Astrocyte (in vitro differentiated cells and primary cell): ENCODE data around the genes OLFM3, AMY1B, SORT1, CYB561D1 and GNAI3.

DNA sequence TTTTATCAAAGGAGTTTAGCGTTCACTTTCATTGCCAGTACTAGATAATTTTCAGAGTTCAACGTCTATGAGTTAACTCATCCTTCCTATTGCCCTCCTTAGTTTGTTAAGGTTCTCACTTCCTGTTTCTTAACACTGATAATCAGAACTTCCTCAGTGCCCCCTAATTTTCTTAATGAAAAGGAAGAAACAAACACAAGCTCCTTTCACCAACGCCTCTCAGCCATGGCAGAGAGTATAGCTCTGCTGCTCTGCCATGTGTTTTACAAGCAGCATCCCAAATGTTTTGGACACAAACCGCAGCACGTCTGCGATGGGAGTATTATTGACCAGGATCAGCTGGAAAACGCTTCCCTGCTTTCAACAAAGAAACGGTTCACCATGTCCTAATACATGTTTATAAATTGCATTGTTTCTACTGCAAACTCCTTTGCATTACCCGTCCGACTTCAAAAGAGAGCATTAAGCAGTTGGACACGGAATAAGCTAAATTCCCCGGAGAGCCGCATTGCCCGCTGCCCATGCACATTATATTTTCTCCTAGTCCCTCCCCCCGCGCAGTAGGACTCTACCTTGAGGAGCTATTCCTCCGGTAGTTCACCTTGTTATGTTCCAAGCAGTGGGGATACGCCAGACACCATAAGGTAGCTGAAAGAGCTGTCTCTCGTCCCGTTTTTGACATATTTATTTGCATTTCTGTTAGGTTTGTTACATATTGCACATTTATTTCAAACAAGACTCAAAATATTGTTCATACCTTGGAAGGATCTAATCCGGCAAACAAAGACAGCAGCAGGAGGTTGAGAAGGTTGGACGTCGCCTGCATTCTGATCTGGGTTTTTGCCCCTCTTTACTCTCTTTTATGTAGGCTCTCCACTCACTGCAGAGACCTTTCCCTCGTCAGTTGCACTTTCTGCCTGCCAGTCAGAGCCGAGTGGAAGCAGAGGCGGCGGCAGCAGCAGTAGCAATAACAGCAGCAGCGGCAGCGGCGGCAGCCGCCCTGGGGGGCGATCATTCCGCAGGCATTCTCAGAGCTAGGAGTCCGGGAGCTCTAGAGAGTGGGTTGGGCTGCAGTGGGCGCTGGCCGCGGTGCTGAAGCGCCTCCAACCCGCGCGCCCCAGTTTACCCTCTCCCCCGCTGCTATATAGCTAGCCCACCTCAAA, at the start of gene OLFM3:
TSS of gene OLFM3 (minus strand) at position 936 of the 1,163 bp plus-strand sequence.
- PRO-cap = no peak
- RRBS, 2 experiments = 4 to 9% methylated on average over 5 of the region's 42 CpGs

- PRO-cap = no peak
- RRBS, 2 experiments = no CpG with 5 or more reads among the region's 13 CpGs
Observed at GRCh38 chr1:103695934-103696654, at the start of gene AMY1B. AMY1B (minus strand) TSS chr1:103696210.

DNA sequence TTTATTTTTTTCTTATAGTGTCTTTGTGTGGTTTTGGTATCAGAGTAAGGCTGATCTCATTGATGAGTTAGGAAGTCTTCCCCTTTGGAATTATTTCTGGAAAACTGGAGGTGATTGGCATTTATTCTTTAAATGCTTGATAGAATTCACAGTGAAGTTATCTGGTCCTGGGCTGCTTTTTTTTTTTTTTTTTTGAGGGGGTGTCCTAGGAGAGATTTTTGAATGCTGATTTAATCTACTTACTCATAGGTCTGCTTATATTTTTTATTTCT, 219.7 kb downstream of the AMY1C start:
- PRO-cap = no peak

DNA sequence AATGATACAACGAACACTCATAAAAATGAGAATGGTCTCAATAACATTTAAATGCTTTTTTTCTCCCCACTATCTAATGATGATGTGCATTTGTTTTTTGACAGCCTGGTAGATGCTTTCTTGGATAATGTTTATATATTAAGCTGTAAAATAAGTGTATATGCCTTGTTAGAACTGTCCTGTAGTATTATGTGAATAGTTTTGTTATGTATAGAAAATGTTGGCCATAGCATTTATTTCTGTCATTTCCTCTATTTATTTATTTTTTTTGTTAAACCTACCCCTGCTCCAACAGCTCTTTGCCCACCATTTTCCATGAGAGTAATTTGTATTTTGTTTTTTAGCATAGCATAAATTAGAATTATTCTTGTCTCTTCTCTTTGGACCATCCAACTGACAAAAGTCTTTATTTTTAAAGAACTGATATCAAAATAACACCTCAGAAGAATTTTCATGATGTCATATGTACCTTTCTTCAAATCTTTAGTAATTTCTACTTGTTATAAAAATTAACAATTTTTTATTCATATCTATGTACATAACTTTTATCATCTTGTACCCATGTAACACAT, 663.1 kb downstream of the AMY1C start:
- PRO-cap = no peak
- RRBS, 2 experiments = no CpG with 5 or more reads among the region's 1 CpG

DNA sequence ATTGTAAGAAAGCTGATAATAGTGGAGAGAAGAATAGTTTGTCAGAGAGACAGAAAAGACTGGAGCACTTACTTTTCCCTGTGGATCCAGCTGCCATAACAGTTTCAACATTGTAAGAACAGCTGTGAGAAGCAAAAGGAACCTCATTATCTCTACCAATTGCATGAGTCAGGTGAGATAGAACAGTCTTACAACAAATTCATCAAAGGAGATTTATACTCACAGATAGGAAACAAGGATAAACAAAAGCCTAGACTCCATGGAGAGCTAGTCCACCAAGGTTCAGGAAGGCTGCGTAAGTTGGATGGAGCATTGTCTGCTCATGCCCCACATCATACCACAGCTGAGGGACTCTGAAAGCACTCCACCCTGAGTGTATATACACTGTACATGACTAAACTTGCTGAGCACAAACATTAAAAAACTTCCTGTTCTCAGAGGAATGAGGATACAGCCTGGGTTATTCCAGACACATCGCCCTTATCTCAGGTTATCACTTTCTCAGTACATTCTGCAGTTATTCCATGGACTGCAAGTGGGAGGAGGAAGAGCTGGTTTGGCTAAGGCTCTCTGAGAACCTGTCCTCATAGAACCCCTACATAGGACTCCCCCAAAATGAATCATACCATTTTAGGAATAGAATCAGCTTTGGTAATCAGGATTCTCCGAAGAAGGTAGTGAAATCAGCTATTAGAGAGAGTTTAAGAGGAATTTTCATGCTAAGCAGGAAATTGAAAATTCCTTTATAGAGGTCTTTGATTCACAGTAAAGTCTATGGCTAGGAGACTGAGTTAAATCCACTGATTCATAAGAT, 58.0 kb upstream of the PRMT6 start:
- PRO-cap = no peak
- RRBS, 2 experiments = no CpG with 5 or more reads among the region's 3 CpGs

- PRO-cap = no peak
- RRBS, 2 experiments = no CpG with 5 or more reads among the region's 1 CpG
Observed at GRCh38 chr1:107536258-107536540, 395.4 kb downstream of the NTNG1 start.

DNA sequence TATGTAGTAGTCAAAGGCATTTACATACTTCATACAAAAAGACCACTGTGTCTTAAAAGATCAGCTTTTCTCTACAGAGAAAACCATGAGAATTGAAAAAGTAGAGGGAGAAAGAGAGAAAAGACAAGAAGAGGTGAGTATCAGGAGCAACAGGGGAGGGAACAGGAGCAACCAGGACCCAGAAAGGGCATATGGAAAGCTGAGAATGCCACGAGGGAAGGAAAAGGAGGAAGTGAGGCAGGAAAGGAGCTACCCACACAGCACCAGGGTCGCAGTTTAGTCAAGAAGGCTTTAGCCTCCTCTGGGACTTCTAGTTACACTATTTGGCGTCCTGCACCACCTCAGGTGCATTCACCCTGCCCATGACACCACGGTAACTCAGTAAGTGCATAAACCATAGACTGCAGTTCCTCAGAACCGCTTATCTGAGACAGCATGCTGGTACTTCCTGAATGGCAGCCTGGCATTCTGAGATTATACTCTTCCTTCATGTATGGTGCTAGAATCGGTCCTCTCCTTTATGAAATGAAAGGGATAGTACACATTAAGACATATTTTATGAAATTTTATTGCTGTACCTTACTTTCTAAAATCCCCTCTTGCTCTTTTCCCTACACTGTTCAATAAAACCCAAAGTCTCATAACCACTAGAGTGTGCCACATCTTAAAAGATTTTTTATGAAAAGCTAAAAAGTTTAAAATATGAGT, 67.5 kb downstream of the VAV3 start:
- PRO-cap = no peak
- RRBS, 2 experiments = no CpG with 5 or more reads among the region's 6 CpGs

DNA sequence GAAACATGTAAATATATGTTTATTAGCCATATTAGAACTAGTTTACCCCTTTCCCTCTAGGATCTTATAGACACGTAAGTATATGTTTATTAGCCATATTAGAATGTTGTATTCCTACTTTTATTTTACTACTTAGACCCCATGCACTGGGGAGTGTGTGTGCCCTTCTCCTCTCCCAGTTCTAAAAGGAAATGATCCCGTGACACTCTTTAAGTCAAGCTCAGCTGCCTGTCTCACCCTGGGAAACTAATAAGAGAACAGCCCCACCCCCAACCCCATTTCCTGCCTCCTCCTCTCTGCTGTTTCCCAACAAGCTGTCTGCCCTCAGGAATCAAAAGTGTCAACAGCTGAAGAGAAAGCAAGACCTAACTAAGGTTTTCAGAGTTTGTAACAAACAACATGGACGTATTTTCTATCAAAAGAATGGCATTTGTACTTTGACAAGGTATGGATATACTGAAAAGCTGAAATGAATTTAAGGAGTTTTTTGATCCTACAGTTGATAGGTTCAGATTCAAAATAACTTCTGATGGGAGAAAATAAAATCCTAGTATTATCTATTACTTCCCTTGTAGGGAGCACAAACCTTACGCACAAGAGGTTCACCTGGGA, 92.6 kb upstream of the VAV3 start:
- PRO-cap = no peak
- RRBS, 2 experiments = no CpG with 5 or more reads among the region's 4 CpGs

DNA sequence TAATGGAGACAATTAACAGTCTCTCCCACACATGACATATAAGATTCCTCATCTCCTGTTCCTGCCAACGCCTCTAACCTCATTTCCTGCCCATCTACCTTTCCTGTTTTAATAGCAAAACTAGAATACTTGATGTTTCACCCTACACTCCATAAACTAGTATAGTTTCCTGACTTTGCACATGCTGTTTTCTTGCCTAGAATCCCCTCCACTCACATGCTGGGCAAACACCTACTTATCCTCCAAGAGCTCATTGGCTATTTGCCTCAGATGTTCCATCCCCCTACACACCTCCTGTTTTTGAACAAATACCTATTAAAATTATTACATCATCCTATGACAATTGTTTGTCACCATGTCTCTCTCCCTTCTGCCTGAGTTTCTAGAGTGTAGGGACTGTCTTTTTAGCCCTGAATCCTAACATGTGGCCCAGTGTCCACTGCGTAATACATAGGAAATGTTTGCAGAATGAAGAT, 117.1 kb downstream of the SLC25A24 start:
- PRO-cap = no peak
- RRBS, 2 experiments = no CpG with 5 or more reads among the region's 2 CpGs

DNA sequence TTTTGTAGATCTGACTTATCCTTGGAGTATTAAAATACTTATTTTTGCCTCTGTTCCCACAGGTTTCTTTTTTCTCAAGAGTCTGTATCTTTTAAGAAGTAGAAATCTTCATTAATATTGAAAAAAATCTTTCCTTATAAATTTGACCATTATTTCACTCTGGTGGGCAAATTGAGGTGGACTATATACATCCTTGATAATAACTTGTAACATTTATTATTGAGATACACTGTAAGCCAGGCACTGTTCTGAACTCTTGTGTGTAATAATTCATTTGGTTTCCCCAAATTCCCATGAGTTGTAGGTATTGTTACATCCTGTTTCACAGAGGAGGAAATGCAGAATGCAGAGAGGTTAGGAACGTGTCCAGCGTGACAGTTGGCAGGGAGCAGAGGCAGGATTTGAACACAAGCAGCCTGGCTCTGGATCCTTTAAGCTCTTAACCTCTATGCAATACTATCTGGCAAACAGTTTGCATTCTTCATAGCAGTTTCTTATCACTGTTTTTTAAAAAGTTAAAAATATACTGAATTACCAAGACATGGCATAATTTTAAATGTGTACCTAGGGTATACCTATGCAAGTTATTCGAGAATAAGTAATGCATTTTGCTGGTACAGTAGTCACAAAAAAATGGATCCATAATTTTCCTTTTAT, 30.5 kb downstream of the EEIG2 start:
- PRO-cap = no peak
- RRBS, 2 experiments = no CpG with 5 or more reads among the region's 3 CpGs

- PRO-cap = no peak
- RRBS, 2 experiments = no CpG with 5 or more reads among the region's 7 CpGs
Observed at GRCh38 chr1:109304305-109305356, 2.2 kb downstream of the MYBPHL start.

DNA sequence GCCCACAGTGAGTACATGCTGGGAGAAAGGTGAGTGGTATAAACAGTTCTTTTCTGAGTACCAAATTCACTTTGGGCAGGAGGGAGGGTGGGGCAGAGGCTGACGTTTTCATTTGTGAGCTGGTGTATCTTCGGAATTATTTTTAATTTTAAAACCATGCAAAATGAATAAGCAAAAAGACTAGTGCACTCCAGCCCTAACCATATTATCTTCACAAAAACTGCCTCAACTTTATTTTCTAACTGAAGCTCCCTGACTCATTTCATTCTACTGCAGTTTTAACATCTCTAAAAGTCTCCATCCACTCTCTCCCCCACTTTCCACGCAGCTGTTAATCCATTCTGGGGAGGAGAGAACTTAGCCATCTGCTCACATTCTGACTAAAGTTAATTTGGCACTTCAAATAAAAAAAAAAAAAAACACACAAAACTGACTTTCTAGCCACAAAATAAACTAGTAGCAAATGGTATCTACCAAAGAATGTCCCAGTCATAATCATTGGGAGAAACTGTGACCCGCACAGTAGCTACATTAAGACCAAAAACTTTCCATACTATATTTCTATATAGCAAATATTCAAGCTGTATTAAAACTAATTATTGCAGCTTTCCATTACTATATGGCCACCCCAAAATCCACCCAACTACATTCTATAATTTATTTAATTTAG, 5.4 kb upstream of the MYBPHL start:
- PRO-cap = no peak
- RRBS, 2 experiments = no CpG with 5 or more reads among the region's 4 CpGs

GRCh38 chr1:109312894-109314245, 6.6 kb upstream of the MYBPHL start:
- PRO-cap = no peak
- RRBS, 2 experiments = no CpG with 5 or more reads among the region's 16 CpGs

GRCh38 chr1:109397524-109398407, at the start of gene SORT1:
SORT1 (minus strand) TSS chr1:109397918.
- PRO-cap = unidirectional peak, minus-strand start at chr1:109397903
- RRBS, 2 experiments = under 1 to 3% methylated on average over 62 of the region's 109 CpGs

GRCh38 chr1:109413834-109414360, 12.4 kb downstream of the PSMA5 start:
- PRO-cap = no peak
- RRBS, 2 experiments = no CpG with 5 or more reads among the region's 5 CpGs

GRCh38 chr1:109467729-109468043, 1.3 kb downstream of the SYPL2 start:
- PRO-cap = no peak
- RRBS, 2 experiments = no CpG with 5 or more reads among the region's 1 CpG

DNA sequence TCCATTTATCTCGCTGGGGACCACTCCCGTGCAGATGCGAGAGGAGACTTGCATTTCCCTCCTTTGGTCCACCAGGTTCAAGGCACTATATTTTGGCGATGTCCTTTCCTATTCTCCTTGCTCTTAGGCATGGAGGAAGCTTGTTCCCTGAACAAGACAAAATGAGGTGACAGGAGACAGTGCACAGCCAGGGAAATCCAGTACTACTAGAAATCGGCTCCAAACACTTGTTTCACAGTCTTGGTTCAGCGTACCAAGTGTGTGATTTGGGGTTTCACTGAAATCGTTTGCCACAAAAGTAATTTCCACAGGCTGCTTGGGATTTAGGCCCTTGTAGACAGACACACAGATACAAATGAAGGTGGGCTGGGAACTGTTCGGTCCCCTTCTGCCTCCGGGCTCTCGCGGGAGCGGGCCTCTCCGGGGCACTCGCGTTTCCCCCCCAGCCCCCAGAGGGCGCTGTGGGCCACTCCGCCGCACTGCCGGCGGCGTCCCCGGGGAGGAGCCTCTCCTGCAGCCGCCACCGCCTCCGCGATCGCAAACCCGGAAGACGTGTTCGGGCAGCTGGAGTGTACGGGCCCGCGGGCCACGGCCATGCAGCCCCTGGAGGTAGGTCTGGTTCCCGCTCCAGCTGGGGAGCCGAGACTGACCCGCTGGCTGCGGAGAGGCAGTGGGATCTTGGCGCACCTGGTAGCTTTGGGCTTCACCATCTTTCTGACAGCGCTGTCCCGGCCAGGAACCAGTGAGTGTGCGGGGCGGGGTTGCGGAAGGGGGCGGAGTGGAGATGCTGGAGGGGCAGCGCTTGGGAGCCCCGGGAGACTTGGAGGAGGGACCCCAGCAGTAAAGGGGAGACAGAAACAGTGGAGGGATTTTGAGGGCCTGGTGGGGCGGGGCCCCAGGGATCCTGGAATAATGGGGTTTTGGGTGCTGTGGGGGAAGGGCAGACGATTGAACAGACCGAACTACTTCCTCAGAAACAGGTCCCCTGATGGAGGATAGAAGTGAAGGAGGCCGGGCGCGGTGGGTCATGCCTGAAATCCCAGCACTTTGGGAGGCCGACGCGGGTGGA, at the start of gene CYB561D1:
TSS of gene CYB561D1 (plus strand) at position 549 of the 1,069 bp plus-strand sequence.
- PRO-cap = unidirectional peak, plus-strand start at position 547 of the sequence
- RRBS, 2 experiments = 2 to 3% methylated on average over 19 of the region's 56 CpGs

GRCh38 chr1:109497854-109498852, 4.3 kb downstream of the CYB561D1 start:
- PRO-cap = no peak
- RRBS, 2 experiments = no CpG with 5 or more reads among the region's 16 CpGs

GRCh38 chr1:109503895-109504289, 5.6 kb downstream of the AMIGO1 start:
- PRO-cap = no peak
- RRBS, 2 experiments = no CpG with 5 or more reads among the region's 3 CpGs

DNA sequence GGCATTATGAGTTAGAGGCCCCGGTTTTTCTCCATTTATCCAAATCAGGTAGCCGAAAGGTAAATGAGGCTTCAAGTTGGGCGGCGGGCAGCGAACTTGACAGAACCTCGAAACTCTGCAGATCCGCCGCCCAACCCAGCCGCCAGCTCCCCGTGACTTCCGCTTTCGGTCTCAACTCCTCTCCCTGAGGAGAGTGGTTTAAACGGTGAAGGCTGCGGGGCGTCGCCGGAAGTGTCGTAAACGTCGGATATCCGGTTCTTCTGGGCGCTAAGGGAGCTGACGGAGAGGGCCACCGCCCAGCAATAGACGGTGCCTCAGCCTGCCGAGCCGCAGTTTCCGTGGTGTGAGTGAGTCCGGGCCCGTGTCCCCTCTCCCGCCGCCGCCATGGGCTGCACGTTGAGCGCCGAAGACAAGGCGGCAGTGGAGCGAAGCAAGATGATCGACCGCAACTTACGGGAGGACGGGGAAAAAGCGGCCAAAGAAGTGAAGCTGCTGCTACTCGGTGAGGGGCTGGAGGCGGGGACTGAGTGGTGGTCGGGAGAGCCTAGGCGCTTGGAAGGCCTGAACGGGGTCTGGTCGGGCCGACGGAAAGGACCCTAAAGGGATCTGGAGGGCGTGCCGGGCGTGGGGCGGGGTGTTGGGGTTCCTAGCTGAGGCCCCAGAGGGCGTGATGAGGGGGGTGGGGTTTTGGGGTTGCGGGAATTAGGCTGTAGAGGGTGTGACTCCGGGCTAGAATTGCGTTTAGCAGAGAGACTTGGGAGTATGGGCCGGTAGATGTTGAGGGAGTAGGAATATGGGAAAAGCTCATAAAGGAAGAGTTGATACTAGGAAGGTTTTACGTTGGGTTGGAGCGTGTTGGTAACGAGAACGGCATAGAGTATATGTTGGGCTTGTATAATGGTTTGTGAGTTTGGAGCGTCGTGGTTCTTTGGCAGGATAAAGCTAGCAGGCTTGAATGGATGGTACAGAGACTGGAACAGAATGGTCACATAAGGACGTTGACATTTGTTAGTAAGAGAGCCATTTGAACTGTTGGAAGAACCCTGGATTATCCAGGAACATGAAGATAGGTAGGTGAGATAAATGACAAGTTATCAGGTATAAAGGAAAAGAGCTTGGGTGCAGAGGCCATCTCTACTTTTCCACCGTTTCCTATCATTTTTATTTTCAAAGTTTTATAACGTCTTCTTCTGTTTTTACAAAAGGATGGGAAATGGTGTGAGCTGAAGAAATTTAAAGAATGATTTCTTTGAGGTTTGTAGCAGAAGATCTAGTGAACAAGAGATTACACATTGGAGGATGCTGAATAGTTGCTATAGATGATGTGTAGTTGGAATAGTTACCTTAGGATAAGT, at the start of gene GNAI3:
TSS of gene GNAI3 (plus strand) at position 279 of the 1,355 bp plus-strand sequence.
- PRO-cap = bidirectional peak, plus-strand start at position 314 of the sequence, minus-strand start at position 173 of the sequence; unidirectional peak, plus-strand start at position 732 of the sequence
- RRBS, 2 experiments = 0 to under 1% methylated on average over 3 to 13 of the region's 69 CpGs